Fibroblast of the aortic adventitia (primary cell): ENCODE measurements around the genes ADAMTS17 and OR4F15.

DNA sequence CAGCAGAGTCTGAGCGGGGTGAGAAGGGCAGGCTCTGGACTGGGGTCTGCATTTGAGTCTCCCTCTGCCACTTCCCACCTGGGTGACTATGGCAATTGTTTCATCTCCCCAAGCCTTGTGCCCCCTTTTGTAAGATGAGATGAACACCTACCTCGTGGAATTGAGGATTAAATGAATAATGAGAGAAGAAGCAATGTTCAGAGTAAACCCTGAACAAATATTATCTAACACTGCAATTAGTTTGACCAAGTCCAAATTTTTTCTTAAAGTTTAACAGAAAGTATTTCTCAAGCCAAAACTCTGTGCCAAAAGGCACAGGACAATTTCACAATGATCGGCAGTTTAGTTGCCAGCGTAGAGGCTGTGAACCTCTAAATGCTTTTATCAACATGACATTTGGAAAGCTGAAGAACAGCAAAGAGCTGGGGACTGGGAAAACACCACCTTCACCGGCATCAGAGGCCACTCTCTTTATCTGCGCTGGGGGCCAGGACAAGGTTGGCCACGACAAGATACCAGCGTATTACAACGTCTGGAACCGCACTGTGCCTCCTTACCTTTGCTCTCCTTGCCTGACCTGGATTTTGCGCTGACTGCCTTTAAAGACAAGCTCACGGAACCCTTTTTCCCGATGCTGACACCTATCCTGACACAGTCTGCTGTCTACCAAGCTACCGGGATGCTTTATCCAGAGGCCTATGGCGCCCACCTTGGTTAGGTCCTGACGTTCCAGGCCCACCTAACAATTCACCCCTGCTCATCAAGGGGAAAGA, 125.6 kb downstream of the ADAMTS17 start:
- CAGE, long polyA plus RNA, result no peak

- CAGE, long polyA plus RNA, result no peak
Measured at GRCh38 chr15:100340809-100341798, 671 bp downstream of the ADAMTS17 start.

- CAGE, long polyA plus RNA, result no peak
Measured at GRCh38 chr15:100341799-100342553, at the start of gene ADAMTS17. TSS of gene ADAMTS17 (minus strand) at chr15:100341975.

GRCh38 chr15:100350524-100350934, 8.8 kb upstream of the ADAMTS17 start:
- CAGE, long polyA plus RNA, result no peak

DNA sequence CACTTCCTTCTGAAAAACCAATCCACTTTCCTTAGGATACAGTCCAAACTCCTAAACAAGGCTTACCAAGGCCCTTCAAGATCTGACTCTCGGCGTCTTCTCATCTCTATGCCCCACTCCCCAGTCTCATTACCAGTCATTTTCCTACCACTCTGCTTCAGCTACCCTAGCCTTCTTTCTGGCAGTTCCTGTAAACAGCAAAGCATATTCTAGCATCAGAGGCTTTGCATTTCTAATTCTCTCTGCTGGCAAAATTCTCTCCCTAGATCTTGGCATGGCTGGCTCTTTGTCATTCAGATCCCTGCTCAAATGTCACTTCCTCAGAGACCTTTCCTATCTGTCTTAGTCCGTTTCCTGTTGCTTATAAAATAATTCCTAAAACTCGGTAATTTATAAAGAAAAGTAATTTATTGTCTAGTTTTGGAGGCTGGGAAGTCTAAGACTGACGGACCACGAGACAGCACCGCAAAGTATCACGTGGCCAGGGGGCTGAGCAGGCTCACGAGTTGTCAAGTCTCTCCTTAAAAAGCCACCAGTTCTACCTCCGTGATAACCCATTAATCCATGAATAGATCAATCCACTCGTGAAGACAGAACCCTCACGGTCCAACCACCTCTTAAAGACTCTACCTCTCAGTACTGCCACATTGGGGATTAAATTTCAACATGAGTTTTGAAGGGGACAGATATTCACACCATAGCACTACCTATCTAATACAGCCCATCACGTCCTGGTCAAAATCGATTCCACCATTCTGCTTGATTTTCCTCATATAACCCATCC, 942 bp downstream of the LINS1 start:
- CAGE, long polyA plus RNA, result no peak

DNA sequence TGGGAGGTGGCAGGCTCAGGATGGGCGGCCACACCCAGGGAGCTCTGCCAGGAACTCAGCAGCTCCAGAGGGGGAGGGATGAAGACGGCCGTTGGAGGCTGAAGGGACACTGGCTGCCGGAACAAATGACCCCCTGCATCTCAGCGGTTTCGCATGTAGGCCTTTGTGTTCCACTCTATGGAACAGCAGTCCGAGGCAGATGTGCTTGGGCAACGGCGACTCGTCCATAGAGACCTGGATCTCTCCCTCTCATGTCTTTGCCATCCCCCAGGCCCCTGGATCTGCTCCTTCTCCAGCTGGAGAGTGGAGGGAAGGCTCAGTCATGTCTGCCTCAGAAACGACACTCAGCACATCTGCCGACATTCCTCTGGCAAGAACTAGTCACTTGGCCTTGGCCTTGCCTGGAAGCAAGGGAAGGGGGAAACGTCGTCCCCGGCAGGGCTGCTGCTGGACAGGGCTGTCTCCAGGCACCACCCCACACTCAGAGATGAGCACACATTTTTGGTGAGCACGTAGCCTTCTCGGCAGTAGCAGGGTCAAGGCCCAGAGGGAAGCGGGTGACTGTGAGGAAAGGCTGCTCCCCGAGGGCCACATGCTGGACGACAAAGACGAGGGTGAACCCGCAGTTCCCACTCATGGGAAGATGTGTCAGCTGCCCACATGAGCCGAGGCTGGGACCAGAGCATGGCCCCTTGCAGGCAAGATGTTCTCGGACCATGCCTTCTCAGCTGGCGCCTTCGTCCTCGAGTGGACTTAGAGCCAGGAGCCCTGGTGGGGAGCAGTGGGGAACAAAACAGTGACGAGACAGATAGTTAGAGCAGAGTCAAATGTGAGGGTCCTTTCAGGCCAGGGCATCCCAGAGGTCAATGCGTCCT, 83.9 kb downstream of the ASB7 start:
- CAGE, long polyA plus RNA, result no peak

GRCh38 chr15:100759590-100760113, 120.0 kb upstream of the ALDH1A3 start:
- CAGE, long polyA plus RNA, result no peak

DNA sequence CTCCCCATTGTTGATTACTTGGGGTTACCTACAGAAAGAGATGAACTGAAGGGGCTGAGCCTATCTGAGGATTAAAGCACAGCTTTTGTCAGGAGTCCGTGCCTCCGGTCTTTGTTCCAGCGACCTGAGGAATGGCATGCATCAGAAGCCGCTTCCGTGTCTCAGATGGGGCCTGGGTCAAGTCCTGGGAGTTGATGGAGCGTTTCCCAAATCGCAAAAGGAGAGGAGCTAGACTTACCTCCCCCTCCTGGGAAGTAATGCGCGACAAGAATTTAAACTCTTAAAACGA, 1.0 kb upstream of the ALDH1A3 start:
- CAGE, long polyA plus RNA, result no peak

DNA sequence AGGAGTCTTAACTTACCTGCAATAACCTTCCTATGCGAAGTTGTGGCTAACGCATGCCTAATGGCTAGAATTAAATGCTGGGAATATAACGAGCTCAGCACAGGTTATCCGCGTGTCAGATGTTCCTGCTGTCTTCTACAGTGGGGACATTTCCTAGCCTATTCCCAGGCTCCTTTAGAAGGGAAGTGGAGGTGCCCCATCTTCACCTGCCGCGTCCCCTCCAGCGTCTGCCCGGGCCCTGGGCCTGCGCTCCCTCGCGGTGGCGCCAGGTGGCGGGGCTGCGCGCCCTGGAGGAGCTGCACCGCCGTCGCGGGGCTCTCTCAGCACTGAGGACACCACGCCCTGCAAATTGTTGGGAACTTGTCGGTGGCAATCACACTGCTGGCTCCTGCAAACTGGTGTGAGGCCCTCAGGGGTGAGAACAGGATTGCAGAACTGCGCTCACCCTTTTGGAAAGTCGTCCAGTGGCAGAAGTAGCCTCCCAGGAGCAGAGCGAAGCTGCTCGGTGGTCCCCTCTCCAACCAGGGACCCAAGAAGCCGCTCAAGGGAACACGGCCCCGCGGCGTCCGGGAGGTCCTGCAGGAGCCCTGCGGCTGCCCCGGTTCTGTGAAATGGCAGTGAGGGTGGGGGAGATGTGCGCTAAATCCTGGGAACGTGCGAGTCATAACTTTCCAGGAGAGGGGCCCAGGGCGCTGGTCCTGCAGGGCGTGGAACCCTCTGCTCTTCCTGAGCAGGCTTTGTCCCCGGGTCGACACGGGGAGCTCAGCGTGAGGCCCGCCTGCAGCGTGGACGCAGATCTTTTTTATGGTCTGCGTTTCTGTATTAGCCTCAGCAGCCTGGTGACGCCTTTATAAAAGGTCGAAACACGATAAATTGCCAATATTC, 1.0 kb upstream of the LRRK1 start:
- CAGE, long polyA plus RNA, result no peak

GRCh38 chr15:101027113-101027972, 108.2 kb downstream of the LRRK1 start:
- CAGE, long polyA plus RNA, result no peak

DNA sequence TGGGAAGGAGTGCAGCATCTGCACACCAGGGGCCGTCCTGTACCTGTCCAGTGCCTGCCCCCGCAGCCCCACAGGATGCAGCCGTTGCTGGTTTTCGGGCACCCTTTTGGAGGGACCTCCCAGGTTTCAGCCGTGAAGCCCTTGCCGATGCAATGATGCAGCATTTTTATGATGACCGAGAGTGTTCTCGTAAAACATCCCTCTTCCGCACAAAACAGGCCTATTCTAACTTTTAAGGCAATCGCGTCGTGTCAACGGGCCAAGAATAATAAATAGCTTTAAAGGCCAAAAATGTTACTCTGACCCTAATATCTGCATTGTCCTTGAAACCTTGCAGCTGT, 126.1 kb downstream of the LRRK1 start:
- CAGE, long polyA plus RNA, result no peak

- CAGE, long polyA plus RNA, result no peak
Measured at GRCh38 chr15:101148932-101149807, 102.7 kb downstream of the CHSY1 start.

- CAGE, long polyA plus RNA, result no peak
Measured at GRCh38 chr15:101199645-101200187, 52.1 kb downstream of the CHSY1 start.

DNA sequence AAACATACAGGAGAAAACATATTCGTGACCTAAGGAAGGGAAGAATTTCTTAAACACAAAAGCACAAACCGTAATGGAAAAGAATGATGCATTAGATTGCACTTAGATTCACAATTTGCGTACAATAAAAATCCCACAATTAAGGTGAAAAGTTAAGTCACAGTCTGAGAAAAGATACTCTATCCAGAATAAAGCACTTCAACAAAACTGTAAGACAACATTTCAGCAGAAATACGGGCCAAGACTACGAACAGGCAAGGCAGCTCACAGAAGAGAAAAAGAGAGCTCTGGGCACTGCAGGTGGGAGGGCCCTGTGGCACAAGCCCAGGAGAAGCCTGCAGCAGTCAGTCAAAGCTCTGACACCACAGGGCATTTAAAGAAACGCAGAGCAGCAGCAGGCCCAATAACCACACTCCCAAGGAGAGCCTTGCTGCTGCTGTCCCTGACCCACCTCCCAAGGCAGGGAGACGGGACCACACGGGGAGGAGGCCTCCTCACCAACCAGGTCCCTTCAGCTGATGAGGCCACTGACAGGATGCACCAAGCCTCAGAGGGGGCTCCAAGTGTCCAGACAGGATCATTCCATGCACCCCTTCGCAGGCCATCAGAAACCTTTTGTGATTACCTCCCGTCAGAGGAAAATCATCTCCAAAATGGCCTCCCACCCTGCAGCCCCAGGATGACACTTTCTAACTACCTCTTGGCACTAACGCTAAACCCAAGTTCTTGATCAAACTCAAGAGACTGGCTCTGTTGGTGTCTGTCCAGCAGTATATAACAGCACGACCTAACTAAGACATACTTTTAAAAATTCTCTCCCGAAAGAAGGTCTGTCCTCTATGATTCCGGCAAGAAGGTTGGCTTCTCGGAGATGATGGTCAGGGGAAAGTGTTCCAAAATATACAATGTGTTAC, 19.1 kb downstream of the CHSY1 start:
- CAGE, long polyA plus RNA, result no peak

- CAGE, long polyA plus RNA, result no peak
Measured at GRCh38 chr15:101357101-101357822, 62.2 kb upstream of the SNRPA1 start.

- CAGE, long polyA plus RNA, result no peak
Measured at GRCh38 chr15:101445908-101447214, 43.1 kb downstream of the PCSK6 start.

GRCh38 chr15:101452601-101453178, 36.8 kb downstream of the PCSK6 start:
- CAGE, long polyA plus RNA, result no peak

- CAGE, long polyA plus RNA, result no peak
Measured at GRCh38 chr15:101459142-101459859, 30.2 kb downstream of the PCSK6 start.

GRCh38 chr15:101486362-101487075, 3.0 kb downstream of the PCSK6 start:
- CAGE, long polyA plus RNA, result no peak

DNA sequence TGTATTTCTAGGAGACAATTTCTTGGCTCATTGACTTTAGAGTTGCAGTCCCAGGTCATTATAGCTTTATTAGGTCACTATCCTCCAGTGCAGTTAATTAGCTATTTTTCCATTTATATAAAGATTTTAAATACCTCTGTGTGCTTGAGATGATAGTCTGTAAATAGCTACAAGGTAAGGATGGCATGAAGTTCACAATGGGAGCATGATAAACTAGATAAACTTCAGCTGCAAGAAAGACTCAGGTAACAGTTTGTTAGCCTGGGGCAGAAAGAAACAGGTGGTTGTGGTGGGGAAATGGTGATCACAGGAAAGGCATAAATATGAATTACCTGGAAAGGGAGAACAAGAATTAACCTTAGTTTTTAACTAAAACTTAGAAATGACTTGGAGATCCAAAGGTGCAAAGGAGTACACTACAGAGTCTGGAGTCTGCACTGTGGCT, at the start of gene OR4F15:
OR4F15 (plus strand) TSS at position 175 of the 445 bp plus-strand sequence.
- CAGE, long polyA plus RNA, result no peak